Renal cortical epithelial cell (primary cell): ENCODE data around the genes ZFY, TGIF2LY, TSPY2, TSPY10, RBMY1F and CDY1B.

DNA sequence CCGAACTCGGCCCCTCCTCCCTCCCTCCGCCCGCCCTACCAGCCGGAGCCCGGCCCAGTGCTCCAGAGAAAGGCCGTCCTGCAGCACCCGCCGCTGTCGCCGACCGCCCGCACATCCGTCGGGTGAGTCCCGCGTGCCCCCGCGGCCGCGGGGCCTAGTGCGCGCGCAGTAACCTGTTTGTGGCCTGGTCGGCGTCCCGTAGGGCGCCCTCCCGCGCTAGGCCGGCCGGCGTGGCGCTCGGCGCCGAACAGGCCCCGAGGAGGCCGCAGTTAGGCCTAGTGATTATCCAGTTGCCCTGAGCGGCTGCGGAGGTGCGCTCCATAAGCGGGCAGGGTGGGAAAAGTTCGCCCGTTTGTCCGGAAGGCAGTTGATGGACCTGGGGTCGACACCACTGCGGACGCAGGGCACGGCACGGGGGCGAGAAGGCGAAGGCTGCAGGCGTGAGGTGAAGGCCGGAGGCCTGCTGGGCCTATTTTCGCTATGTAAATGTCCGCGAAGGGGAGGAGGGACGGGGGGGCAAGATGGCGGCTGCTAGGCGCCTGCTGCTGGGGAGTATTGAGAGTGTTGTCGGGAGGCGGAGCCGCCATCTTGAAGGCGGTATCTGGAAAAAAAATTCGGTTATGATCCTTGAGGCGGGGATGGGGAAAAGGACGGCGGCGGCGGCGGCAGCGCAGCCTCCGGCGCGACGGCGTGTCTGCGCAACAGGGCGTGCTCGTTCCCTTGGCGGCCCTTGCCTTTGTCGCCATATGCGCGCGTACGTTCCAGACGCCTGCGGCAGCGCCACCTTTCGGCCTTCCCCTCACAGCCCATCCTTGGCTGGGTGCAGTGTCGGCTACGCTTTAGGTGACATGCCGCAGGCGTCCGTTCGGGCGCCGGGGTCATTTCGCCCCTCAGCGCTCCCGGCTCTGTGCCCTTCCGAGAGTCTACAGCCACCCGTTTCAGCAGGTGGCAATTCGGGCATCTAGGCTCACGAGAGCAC lies at the start of gene ZFY:
TSS of gene ZFY (plus strand) at position 57 of the 979 bp plus-strand sequence.
- RRBS: 2% methylated on average over 5 of the region's 106 CpGs

- RRBS: no CpG with 5 or more reads among the region's 9 CpGs
These were observed at the start of gene TGIF2LY for GRCh38 chrY:3578838-3579233. TGIF2LY (plus strand) TSS chrY:3579067.

DNA sequence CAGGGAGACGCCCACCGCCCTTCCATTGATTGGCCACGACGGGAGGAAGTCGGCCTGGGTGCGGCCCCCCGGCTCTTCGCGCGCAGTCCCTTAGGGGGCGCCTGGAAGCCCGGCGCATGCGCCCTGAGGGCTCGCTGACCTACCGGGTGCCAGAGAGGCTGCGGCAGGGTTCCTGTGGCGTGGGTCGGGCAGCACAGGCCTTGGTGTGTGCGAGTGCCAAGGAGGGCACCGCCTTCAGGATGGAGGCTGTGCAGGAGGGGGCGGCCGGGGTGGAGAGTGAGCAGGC lies at the start of gene TSPY2:
TSS of gene TSPY2 (plus strand) at position 71 of the 286 bp plus-strand sequence.
- RRBS: no CpG with 5 or more reads among the region's 23 CpGs

DNA sequence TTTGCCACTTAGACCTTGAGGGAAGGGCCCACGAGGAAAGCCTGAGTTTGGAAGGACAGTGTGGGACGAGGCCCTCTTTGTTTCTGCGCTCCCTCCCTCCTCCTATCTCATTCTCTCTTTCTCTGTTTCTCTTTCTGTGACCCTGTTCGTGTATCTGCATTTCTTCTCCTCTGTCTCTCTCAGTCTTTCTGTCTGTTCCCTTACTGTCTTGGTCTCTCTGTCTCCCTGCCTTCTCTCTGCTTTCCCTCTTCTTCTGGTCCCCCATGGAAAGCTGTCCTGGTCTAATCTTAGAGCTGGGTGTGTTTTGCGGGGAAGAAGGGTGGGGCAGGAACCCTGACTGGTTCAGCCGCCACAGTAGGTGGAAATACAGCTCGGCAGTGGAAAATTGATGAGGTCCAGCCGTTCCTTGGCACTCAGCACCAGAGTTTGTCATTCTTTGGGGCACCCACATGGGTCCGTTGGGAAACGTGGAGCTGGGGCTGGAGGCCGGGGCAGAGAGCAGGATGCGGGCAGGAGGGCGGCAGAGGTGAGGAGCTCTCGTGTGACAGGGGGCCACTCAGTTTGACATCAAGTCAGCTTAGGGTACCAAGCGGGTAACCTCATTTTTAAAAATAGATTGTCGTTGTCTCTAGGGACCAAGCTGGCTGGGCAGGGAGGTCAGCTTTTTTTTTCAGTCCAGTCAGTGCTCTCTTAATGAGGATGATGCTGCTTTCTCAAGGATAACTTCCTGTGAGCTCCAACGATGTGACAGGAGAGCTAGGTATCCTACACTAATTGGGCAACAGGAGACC lies 364.2 kb upstream of the AMELY start:
- RRBS: no CpG with 5 or more reads among the region's 17 CpGs

DNA sequence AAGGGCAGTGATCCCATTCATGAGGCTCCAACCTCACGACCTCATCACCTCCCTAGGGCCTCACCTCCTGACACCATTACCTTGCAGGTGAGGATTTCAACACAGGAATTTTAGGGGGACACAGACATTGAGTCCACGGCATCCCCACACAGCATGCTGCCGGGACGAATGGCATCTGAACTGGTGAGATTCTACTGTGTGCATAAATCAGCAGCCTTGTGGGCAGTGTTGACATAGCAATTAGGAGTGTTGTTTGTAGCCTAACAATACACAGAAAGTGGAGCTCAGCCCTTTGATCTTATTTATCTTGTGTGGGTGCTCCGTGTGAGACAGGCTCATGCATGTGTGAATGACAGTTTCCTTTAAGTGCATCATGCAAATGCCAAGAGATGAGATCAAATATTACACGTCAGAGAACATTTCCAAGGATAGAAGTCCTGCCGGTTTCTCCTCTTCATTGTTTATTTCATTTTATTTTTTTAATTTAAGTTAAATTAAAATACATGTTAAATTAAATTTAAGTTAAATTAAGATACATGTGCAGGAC lies 368.8 kb upstream of the AMELY start:
- RRBS: no CpG with 5 or more reads among the region's 7 CpGs

DNA sequence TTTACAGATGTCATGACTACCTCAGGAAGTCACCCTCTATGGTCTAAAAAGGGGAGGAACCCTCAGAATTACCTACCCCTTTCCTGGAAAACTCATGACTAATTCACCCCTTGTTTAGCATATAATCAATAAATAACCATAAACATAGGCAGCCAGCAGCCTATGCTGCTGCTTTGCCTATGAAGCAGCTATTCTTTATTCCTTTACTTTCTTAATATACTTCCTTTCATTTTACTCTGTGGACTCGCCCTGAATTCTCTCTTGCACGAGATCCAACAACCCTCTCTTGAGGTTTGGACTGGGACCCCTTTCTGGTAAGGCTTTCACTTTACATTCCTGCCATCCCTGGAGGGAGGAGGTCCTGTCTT lies 522.7 kb upstream of the AMELY start:
- RRBS: no CpG with 5 or more reads among the region's 2 CpGs

- RRBS: no CpG with 5 or more reads among the region's 12 CpGs
These were observed 1211.2 kb upstream of the TSPY4 start for GRCh38 chrY:8126000-8126625.

DNA sequence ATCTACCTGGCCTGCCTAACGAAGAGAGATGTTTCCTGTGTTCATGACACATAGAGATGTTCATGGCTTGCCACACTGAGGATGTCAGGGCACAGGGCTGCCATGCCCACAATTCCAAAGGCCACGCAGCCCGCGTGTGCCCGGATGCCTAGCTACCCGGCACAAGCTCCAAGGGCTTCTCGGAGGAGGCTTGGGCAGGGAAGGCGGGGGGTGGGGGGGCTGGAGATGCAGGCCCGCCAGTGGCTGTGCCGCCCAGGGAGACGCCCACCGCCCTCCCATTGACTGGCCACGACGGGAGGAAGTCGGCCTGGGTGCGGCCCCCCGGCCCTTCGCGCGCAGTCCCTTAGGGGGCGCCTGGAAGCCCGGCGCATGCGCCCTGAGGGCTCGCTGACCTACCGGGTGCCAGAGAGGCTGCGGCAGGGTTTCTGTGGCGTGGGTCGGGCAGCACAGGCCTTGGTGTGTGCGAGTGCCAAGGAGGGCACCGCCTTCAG lies at the start of gene TSPY10:
TSS of gene TSPY10 (plus strand) at position 324 of the 491 bp plus-strand sequence.
- RRBS: no CpG with 5 or more reads among the region's 31 CpGs

GRCh38 chrY:13478340-13478922 lies 1.4 kb downstream of the UTY start:
- RRBS: no CpG with 5 or more reads among the region's 10 CpGs

DNA sequence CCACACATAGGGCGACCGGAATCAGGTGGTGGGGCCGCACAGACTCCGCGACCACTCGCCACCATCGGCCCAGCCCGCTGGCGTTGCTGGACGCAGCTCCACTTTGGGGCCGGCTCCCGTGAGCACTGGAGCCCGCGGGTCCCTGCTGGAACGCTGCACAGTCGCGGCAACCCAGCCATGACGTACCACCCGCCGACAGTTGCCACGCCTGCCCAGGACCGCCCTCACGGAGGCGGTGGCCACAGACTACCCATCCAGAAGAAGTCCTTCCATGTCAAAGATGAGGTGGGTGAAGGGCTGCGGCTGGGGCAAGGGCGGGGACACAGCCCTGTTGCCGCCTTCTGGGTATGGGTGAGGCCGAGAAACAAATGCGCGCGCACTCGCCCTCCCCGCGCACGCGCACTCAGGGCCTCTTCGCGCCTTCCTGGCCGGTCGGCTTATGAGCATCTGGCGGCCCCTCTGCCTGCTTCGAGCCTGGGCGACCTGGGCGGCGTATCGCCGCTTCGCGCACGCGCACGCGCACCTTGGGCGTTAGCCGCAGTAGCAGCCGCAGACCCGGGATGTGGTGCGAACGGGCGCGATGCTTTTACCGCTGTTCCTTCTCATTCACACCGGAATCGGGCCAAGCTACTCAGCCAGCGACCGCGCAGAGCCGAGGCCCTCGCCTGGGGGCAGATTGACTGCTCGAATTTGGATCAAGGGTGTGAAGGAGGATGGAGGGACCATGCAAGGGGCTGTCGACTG lies 931.6 kb downstream of the NLGN4Y start:
- RRBS: 8% methylated on average over 12 of the region's 71 CpGs

- RRBS: no CpG with 5 or more reads among the region's 1 CpG
These were observed 1140.8 kb downstream of the CDY2B start for GRCh38 chrY:16739299-16739498.

GRCh38 chrY:19322727-19323038 lies 421.8 kb downstream of the KDM5D start:
- RRBS: no CpG with 5 or more reads among the region's 1 CpG

DNA sequence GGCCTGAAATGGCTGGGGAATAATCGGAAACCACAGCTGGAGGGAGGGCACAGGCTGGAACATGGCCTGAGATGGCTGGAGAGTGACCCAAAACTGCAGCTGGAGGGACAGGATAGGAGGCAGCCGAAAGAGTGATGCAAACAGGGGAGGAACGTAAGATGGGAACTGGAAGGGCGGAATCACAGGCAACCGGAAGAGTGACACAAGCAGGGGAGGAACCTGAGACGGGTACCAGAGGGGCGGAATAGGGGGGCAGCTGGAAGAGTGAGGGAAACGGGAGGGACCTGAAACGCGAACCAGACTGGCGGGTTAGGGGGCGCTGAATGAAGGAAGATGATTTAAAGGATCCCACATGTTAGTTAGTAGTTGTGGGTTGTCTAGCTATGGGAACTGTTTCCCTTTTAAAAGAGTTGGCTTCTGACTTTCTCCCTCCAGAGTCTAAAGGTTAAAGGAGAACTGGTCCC lies 71.7 kb upstream of the KDM5D start:
- RRBS: no CpG with 5 or more reads among the region's 12 CpGs

DNA sequence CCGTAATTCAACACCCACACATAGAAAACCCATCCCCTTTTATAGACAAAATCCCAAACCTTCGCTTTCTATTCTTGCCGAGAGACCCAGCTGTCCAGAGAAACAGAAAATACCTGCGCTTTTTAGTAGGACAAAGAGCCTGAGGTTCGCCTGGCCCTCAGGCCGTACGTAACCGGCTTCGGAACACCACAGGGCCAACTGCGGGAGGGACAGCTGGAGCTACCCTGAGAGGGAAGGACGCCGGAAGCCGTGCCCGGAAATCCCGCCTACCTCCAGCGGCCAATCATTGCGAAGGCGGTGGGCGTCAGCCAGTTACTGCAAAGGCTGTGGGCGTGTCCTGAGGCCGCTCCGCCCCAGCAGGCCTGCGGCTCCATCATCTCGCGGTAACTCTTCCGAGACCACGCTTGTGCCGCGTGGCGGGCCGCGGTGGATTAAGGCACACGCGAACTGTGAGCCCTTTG lies at the start of gene RBMY1F:
TSS of gene RBMY1F (minus strand) at position 202 of the 461 bp plus-strand sequence.
- RRBS: no CpG with 5 or more reads among the region's 34 CpGs

DNA sequence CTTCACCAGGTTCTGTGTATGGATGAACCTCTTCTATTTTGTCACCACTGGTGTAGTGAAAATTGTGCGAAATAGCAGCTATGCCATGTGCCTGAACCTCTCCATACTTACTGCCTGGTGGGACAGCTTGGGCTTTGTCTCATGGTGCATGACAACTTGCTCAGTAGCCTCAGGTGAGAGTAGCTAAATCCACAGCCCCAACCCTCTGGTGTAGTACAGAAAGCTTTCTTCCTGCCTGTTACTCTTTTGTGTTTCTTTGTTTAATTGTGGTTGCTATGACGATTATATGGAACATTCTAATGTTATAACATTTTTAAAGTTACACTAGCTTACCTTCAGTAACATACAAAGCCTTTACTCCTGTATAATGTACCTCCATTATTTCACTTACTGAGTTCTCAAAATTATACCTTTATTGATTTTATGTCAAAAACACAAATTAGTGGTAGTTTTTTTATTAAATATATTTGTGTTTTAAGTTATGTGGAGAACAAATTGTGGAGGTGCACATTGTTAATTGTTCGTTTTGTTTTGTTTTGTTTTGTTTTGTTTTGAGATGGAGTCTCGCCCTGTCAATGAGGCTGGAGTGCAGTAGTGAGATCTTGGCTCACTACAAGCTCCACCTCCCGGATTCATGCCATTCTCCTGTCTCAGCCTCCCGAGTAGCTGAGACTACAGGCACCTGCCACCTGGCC lies at the start of gene CDY1B:
TSS of gene CDY1B (minus strand) at position 245 of the 695 bp plus-strand sequence.
- RRBS: no CpG with 5 or more reads among the region's 6 CpGs